IMR-90 (cell line): ENCODE results near the genes ARL2BP, CIAPIN1, DOK4 and TEPP.

GRCh38 chr16:57091364-57092109, 846 bp upstream of the CPNE2 start:
- RRBS = 2% methylated on average over 4 of the region's 28 CpGs
CAGE:
- cytosol, long polyA plus RNA = no peak
- long polyA plus RNA = no peak
- nucleus, long polyA plus RNA = no peak

DNA sequence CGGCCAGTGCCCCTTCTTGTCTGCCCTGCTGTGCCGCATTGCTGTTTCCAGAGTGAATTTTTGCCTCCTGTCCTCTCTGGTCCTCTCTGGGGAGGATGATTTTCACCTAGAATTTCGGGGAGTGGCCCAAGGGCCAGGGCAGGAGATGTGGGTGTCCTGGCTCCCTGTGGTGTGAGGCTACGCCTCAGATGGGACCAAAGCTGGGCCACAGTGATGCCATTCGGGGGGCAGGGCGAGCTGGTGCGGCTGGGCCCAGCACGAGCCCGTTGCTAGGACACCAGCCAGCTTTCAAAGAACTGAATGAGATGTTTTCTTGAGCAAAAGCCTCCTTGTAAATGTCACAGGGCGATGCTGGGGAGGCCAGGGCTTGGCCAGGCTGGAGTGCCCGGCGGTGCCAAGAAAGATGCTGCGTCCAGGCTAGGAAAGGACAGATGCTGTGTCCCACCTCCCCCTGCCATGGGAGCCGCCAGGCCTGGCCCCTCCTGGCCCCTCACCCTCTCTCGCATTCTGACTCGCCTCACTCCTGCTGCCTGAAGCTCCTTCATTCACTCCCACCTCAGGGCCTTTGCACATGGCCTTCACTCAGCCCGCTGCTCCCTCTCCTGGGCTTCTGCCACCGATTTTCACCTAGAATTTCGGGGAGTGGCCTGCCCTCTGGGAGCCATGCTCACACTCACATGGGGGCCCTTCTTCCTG, 39.0 kb downstream of the CPNE2 start:
- RRBS = no CpG with 5 or more reads among the region's 19 CpGs
CAGE:
- cytosol, long polyA plus RNA = no peak
- long polyA plus RNA = no peak
- nucleus, long polyA plus RNA = no peak

DNA sequence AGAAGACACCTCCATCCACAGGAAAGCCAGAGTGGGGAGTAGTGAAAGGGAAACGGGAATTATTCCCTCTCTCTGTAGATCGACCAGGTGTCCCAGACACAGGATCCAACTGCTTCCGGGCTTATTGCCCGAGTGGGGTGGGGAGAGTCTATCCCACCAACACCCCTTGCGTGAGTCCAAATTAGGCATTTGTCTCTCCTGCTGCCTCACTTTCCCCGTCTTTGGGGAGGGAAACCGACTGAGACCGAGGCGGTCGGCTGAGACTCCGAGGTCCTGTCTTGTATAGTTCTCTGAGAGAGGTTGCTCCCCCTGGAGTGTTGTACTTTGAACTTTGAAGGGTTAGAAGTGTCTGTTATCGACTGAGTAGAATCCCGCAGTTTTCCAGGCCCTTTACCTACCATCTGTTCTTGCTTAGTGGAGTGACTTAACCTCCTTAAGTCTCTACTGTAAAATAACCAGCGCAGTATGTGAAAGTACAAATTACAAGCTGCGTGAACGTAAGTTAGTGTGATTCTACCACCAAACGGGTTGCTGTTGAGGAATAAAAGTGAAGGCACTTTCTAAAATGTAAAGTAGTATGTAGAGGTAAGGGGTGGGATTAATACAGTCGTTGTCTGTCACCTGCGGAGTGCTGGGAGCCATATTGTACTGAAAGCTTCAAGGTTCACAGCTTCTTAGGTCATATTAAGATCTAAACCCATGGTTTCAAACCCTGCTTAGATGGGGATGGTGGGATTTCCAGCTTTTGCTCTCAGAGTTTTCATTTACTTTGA, 1.1 kb downstream of the RSPRY1 start:
- RRBS = no CpG with 5 or more reads among the region's 19 CpGs
CAGE:
- cytosol, long polyA plus RNA = no peak
- long polyA plus RNA = no peak
- nucleus, long polyA plus RNA = no peak

DNA sequence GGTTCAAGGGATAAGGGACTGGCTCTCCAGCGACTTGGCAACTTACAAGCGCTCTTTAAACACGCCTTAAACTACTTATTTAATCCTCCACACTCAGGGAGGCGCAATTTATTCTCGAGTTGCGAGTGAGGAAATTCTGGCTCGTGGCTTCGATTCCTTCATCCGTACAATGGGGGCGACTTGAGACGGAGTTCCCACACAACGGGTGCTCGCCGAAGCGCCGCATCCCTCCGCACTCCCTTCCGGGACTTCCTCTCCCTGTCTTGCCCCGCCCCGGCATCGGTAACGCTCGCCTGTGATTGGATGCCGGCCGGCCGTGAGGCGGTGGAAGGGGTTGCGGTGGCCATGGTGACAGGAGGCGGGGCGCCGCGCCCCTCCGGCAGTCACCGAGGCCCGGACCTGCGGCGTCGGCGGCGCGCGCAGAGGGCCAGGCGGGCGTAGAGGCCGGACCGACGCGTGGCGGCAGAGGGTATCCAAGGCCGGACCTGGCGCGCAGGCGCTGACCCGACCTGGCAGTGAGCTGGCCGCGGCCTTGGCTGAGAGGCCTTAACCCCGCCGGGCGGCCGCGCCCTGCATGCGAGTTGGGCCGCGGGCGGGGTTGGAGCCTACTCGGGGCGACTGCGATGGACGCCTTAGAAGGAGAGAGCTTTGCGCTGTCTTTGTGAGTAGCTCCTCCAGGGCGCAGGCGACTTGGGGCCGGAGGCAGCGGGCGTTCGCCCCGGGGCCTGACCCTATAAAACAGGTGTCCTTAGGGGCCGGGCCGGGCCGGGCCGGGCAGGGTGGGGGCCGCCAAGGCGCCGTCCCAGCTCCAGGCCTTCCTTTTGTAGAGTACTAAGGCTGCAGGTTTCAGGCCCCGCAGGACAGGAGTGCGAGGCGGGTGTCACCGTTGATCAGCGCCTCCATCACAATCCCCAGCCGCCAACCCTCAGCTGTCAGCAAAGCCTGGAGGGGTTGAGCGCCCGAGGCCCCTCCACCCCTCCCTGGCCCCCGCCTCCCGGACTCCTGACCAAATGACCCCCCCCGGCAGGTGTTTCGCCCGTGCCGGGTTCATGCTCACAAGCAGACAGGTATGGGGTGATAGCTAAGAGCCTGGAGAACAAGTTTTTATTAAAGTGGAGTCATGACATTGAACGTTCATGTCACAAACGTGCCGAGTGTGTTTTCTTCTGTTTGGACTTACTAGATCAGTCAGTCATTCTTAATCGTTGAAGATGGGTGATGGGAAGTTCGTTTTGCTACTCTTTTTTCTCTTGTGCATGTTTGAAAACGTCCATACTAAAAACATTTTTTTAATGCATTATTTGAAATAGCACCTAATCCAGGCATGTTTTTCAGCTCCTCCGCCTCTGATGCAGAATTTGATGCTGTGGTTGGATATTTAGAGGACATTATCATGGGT, at the start of gene ARL2BP:
ARL2BP (plus strand) TSS at position 515 of the 1,399 bp plus-strand sequence.
- RRBS = 2% methylated on average over 25 of the region's 105 CpGs
CAGE:
- cytosol, long polyA plus RNA = start-site peak on the plus strand centred at position 498 of the sequence, 233 bp wide, 1,003 and 1,659 reads in 2 replicates
- long polyA plus RNA = start-site peak on the plus strand centred at position 511 of the sequence, 203 bp wide, 1,037 and 1,006 reads in 2 replicates
- nucleus, long polyA plus RNA = start-site peak on the plus strand centred at position 505 of the sequence, 218 bp wide, 153 and 178 reads in 2 replicates

DNA sequence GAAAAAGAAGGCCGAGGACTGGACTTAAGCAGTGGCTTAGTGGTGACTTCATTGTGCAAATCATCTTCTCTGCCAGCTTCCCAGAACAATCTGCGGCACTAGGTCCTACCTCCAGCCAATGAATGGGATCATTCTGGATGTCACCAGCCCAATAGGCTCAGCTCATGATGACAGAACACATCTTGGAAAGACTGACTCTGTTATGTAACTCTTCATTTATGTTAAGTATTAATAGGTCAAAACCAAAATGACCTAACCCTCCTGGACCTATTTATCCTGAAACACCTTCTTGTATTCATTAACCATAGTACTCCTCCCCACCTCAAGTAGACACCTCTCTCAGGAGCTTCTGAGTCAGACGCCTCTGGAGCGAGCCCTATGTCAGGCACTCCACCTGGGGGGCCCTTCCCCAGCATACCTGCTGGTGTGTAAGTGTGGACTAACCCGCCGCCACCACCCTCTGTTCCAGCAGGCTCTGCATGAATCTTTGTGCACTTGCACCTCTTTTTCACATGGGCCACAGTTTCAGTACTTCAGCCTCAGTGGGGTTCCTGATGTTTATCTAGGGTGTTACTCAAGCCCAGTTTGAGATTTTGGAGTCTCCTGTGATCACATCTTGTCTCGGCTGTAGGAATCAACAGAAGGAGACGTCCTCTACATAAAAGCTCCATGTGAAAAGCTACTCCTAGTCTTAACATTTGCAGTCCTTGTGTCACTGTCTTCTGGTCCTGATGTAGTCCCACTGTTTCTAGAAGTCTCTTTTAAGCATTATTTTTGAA, 7.3 kb downstream of the ARL2BP start:
- RRBS = no CpG with 5 or more reads among the region's 8 CpGs
CAGE:
- cytosol, long polyA plus RNA = start-site peak on the minus strand centred at position 304 of the sequence, 311 bp wide, 24 and 46 reads in 2 replicates
- long polyA plus RNA = start-site peak on the minus strand centred at position 240 of the sequence, 248 bp wide, 6 and 18 reads in 2 replicates
- nucleus, long polyA plus RNA = no peak

DNA sequence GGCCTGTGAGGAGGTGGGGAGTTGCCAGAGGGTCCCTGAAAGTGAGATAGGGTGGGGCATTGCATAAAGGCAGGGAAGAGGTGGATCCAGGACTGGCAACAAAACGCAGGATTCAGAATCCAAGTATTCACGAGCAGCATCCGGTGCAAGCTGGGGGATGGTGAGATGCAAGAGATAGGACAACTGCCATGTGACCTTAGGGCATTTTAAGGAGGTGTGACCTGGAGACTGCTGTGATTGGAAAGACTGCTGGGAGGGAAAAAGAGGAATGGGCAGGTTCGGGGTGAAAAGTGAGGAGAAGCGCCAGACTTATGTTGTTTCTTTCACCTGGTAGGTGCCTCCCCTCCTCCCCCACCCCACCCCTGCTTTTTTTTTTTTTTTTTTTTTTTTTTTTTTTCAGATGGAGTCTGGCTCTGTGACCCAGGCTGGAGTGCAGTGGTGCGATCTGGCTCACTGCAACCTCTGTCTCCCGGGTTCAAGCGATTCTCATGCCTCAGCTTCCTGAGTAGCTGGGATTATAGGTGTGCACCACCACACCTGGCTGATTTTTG, 13.5 kb downstream of the CCL17 start:
- RRBS = no CpG with 5 or more reads among the region's 8 CpGs
CAGE:
- cytosol, long polyA plus RNA = no peak
- long polyA plus RNA = no peak
- nucleus, long polyA plus RNA = no peak

- RRBS = 1% methylated on average over 46 of the region's 74 CpGs
CAGE:
- cytosol, long polyA plus RNA = start-site peak on the minus strand at chr16:57447360-57447404, 3,125 and 2,507 reads in 2 replicates; start-site peak on the plus strand at chr16:57447461-57447484, 199 and 165 reads in 2 replicates
- long polyA plus RNA = start-site peak on the minus strand at chr16:57447360-57447404, 3,180 and 2,937 reads in 2 replicates; start-site peak on the plus strand at chr16:57447423-57447557, 221 and 69 reads in 2 replicates
- nucleus, long polyA plus RNA = start-site peak on the minus strand at chr16:57447360-57447388, 1,392 and 1,402 reads in 2 replicates; start-site peak on the plus strand at chr16:57447476-57447493, 147 and 338 reads in 2 replicates
Measured at GRCh38 chr16:57446425-57447614, at the start of gene CIAPIN1. CIAPIN1 (minus strand) TSS chr16:57447385.

DNA sequence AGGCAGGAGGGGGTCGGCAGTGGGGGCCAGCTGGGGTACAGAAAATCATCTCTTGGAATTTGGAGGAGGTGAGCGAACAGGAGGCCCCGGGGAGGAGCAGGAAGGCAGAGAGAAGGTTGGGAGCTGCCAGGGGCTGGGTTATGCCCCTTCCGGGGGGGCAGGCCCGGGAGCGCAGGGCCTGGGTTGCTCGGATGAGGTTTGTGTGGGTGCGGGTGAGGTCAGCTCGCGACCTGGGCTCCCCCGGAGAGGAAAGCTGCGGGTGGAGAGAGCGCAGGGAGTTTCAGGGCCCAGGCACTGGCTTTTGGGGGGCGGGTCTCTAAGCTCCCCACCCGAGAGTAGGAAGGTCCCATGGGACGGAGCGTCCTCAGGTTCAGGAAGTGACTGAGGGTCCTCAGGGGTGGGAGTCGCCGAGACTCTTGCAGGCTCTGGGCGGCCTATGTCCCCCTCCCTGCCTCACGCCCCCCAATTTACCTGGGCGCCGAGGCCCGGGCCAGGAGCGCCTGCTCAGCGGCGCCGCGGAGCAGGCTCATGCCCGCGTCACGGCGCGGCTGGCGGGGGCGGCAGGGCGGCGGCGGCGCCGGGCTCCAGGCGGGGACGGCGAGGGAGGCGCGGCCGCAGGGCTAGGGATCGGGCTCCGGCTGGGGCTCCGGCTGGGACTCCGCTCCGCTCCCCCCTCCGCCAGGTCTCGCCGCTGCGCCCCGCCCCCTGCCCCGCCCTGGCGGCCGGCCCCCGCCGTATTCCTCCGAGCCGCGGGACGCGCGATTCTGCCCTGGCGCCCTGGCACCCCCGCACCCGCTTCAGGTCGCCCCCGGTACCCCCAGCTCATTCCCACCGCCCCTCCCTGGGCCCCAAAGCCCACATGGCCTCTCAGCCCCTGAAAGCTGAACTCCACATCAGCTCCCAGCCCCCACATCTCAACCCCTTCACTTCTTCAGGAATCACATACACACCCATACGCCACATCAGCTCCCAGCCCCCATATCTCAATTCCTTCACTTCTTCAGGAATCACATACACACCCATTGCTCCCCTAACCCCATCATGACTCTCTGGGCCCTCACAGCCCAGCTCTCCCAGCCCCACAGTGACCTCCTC, at the start of gene DOK4:
DOK4 (minus strand) TSS at position 660 of the 1,095 bp plus-strand sequence.
- RRBS = 2% methylated on average over 52 of the region's 75 CpGs
CAGE:
- cytosol, long polyA plus RNA = start-site peak on the minus strand centred at position 529 of the sequence, 49 bp wide, 12 and 23 reads in 2 replicates
- long polyA plus RNA = no peak
- nucleus, long polyA plus RNA = no peak

DNA sequence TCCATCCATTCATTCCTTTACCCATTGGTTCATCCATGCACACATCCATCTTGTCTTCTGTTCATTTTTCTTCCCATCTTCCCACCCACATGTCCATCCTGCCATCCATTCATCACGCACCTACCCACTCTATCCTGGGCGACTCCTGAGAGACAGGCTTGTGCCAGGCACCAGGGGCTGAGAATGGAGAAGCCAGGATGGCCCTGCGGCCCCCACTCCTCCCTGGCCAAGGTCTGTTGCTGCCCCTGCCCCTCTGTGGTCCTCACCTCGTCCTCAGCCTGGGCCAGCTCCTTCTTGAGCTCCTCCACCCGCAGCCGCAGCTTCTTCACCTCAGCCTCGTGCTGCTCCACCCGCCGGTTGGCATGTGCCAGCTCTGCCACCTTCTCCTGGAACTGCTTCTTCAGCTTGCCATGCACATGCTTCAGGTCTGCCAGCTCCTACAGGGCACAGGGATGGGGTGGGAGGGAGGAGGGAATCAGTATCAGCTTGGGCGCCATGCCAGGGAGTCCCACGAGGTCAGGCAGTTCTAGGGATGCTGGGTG, 20.3 kb downstream of the CCDC102A start:
- RRBS = no CpG with 5 or more reads among the region's 11 CpGs
CAGE:
- cytosol, long polyA plus RNA = no peak
- long polyA plus RNA = no peak
- nucleus, long polyA plus RNA = no peak

GRCh38 chr16:57609371-57610283, 18.8 kb upstream of the ADGRG1 start:
- RRBS = no CpG with 5 or more reads among the region's 14 CpGs
CAGE:
- cytosol, long polyA plus RNA = no peak
- long polyA plus RNA = no peak
- nucleus, long polyA plus RNA = no peak

DNA sequence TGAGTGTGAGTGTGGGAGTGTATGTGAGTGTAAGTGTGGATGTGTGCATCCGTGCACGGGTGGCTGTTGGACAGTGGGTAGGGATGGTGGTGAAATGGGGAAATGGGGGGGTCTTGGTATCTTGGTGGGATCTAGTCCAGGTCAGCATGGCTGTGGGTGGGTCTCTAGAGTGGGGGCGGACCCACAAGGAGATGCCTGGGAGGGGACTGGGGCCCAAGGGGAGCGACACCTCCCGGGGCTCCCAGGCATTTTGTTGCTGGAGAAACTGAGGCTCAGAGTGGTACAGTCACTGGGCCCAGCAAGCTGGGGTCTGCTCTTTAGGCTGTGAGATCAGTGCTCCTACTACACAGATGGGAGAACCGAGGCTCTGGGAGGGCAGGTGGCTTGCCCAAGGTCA, 633 bp downstream of the ADGRG1 start:
- RRBS = no CpG with 5 or more reads among the region's 6 CpGs
CAGE:
- cytosol, long polyA plus RNA = no peak
- long polyA plus RNA = no peak
- nucleus, long polyA plus RNA = no peak

DNA sequence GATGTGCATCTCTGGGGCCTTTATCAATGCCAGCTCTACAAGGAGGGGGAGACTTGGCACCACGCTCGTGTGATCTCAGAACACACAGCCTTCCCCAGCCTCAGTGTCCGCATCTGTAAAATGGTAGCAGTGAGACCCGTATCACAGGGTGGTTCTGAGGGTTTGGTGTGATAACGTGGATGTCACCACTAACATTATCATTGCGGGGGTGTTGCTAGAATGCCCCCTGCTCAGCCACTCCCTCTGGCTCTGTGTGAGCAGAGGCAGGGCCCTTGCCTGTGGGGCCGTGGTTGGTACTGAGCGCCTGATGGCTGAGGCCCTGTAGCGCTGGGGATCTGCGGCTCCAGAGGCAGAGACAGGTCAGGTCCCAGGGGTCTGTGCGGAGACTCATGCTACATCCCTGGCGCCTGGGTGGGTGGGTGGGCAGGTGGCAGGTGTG, 18.2 kb downstream of the ADGRG1 start:
- RRBS = no CpG with 5 or more reads among the region's 12 CpGs
CAGE:
- cytosol, long polyA plus RNA = no peak
- long polyA plus RNA = no peak
- nucleus, long polyA plus RNA = no peak

- RRBS = no CpG with 5 or more reads among the region's 6 CpGs
CAGE:
- cytosol, long polyA plus RNA = no peak
- long polyA plus RNA = no peak
- nucleus, long polyA plus RNA = no peak
Measured at GRCh38 chr16:57682820-57683333, 11.7 kb upstream of the DRC7 start.

DNA sequence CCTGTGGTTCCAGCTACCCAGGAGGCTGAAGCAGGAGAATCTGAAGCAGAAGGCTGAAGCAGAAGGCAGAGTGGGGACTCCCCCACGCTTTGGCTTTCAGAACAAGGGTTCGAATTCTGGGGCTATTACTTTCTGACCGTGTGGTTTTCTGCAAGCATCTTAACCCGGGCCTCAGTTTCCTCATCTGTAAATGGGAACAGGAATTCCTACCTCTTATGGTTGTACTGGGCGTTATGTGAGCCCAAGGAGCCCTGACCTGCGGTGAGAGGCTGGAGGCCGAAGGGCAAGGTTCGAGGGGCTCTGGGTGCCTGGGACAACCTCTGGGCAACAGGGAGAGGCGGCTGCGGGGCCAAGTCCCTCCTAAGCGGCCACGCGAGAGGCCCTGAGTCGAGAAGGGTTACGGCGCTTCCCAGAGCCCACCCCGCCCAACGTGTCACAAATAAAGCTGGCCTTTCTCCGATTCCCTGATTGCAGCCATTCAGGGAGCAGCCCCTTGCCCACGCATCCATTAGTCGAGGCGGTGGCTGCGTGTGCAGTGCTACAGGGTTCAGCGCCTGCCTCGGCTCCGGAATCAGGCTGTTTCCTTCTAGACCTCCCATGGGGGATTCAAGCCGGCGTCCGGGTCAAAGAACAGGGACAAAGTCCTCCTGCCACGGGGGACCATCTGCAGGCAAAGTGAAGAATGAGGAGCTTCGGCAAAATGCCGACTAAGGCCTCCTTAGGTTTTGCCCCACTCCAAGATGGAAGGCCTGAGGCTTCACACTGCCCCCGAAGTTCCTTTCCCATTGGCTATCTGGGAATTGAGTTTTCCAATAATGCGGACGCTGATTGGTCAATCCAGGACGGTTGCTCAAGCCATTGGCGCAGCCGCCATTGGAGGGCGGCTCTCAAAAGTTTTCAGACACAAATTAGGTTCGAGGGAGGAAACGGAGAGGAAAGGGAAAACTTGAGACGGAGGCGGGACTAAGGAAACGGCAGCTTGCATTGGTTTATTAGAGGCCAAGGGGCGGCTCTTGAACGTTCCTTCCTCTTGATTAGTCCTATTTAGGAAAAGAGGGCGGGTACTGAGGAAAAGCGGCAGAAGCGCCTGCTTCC, 655 bp upstream of the KATNB1 start:
- RRBS = 0% methylated on average over 2 of the region's 49 CpGs
CAGE:
- cytosol, long polyA plus RNA = no peak
- long polyA plus RNA = no peak
- nucleus, long polyA plus RNA = no peak

DNA sequence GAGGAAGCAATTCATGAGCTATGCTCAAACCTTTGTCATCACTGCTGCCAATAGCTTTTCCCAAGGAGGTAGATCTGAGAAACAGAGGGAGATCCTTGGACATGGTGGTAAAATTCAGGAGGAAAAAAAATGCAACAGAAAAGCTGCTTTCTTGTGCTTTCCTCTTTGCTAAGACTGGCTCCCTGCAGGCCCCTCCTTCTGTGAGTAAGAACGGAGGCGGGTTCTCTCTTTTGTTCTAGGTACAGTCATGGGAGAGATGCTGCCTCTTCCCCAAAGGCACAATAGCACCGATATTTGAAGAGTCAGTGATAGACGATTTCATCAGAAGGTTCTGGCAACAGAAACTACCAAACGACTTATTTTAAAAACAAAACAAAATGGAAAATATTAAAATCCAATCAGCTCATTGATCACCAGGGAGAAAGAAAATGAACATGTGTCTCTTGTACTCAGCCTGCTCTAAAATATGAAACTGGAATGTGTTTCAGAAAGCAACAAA, 32.6 kb upstream of the KIFC3 start:
- RRBS = no CpG with 5 or more reads among the region's 5 CpGs
CAGE:
- cytosol, long polyA plus RNA = no peak
- long polyA plus RNA = no peak
- nucleus, long polyA plus RNA = no peak

DNA sequence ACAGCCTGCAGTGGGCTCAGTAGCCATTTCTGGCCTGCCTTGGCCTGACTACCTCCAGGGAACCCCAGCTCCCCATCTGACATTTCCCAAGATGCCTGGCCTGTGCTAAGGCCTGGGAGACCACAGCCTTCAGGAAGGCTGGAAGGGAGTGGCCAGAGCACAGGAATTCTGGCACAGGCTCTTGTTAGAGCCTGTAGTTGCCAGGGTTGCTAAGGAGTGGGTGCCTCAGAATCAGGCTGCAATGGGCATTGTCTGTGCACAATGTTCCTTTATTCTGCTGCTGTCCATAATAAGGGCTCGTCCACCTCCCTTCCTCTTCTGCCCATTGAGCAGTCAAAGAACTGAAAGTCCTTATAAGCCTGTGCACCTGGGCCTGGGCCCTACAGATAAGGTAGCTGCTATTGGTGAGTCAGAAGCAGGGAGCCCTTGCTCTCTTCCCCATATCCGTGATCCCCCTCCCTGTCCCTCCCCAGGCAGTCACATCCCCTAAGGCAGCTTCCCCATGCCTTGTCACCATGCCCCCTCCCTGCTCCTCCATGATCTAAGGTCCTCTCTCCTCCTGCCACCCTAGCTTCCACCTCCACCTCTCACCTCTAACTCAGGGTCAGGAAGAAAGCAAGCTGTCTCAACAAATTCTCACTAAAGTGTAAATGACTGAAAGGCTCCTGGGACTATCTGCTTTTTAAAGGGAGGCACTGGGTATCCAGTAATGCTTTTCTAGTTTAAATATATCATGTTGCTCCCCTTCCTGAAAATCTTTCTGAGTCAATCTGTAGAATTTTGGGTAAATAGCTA, at the start of gene TEPP:
TEPP (plus strand) TSS at position 314 of the 795 bp plus-strand sequence.
- RRBS = no CpG with 5 or more reads among the region's 2 CpGs
CAGE:
- cytosol, long polyA plus RNA = no peak
- long polyA plus RNA = no peak
- nucleus, long polyA plus RNA = no peak

DNA sequence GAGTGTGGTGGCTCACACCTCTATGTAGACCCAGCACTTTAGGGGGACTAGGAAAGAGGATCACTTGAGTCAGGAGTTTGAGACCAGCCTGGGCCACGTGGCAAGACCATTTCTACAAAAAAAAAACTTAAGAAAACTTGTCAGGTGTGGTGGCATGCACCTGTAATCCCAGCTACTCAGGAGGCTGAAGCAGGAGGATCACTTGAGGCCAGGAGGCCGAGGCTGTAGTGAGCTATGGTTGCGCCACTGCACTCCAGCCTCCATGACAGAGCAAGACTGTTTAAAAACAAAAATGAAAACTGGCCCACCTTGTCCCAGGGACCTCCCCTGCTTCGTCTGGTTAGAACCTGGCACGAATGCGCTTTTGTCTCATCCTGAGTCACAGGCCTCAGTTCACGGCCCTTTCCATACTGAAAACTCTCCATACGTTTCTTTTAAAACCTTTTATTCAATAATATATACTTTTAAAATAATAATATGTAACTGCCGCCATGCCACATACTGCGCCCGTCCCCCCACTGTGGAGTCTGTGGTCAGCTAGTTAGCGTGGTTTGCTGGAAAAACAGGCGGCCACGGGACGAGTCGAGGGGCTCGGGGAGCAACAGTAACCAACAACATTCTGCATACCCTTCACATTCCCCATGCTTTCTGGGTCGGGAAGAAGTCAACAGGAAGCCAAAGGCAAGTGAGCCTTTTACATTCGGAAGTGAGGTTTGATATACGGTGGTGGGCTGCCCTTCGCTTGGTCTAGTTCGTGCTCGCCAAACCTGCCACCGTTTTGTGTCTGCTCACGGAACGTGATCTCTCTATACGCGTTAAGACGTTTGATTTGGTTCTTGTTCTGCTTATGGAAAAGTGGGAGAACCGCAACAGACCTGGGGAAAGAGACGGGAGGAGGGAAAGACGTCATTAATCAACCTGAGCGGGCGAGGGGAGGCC, 28.6 kb upstream of the CFAP20 start:
- RRBS = no CpG with 5 or more reads among the region's 34 CpGs
CAGE:
- cytosol, long polyA plus RNA = no peak
- long polyA plus RNA = no peak
- nucleus, long polyA plus RNA = no peak

GRCh38 chr16:58166543-58166801, 31.4 kb downstream of the CSNK2A2 start:
- RRBS = no CpG with 5 or more reads among the region's 5 CpGs
CAGE:
- cytosol, long polyA plus RNA = no peak
- long polyA plus RNA = no peak
- nucleus, long polyA plus RNA = no peak

DNA sequence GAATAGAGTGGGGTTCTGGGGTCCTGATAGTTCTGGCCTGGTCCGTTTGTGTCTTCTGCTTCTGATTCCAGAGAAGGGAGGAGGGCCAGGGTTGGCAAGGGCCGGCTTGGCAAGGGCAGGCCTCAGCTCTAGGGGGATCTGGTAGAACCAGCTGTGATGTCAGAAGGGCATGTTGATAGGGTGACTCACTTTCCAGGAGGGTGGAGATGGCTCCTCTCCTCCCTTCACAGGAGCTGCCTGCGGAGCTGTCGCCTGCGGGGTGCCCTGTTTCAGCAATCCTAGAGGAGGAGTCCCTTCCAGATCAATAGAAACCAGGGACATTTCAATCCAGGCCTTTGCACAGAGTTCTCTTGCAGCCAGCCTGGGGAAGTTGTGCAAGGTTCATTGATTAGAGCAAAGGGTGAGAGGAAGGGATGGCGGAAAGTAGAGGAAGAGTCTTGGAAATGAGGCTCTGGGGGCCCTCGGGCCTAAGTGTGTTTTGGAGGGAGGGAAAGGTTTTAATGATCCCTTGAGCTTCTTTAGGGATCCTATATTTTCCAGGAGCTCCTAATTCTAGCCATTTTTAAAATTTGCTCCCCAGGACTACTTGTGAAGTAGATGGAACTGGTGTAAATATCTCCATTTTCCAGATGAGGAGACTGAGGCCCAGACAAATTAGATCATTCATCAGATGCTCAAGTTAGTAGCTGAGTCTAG, 24.7 kb upstream of the CSNK2A2 start:
- RRBS = no CpG with 5 or more reads among the region's 7 CpGs
CAGE:
- cytosol, long polyA plus RNA = no peak
- long polyA plus RNA = no peak
- nucleus, long polyA plus RNA = no peak

DNA sequence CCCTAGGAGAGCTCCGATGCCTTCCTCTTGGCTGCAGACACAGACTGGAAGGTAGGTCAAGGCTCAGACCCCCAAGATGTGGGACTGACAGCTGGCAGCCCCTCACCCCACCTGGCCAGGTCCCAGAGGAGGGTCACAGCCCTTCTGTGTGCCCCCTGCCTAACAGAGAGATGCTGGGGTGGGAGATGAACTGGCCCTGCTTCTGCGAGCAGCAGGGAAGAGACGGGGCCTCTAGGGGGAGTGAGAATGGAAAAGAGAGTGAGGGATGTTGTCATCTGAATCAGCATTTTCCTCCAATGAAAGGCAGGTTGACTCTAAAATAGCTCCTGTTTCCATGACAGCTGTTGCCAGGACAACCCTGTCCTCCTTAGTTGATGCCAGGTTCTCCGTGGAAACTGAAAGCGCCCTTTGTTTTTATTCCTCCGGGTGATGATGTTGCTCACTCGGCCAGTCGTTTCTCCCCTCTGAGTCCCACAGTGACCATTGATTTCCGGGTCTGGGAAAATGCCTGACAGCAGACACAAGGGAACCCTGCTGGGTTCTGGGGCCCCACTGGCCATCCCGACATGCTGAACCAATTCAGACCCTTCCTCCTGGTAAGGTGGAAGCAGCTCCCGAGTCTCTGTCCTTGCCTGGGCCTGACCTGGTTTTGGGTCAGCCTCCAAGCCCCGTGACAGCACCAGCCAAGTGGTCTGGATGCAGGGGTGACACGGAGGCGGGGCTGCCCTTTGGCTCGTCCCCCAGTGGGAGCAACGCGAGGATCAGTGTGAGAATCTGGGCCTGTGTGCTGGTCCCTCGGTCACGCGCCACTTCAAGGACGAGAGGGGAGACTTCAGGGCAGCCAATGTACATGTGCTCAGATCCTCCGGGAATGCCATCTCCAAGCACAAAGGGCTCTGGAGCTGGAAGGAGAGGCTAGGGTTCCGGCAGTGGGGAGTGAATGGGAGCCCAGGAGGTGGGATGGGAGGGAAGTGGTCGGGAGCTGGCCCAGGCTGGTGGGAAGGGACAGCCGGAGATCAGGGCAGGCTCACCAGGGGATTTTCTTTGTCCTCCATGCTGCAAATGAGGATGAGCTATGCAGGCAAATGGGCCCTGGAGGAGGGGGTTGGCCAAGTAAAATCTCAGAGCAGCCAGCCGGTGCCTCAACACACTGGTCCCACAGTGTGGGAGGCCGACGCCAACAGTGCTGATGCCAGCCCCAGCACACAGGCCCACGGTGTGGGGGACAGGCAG, 4.6 kb upstream of the NDRG4 start:
- RRBS = 36% methylated on average over 8 of the region's 29 CpGs
CAGE:
- cytosol, long polyA plus RNA = no peak
- long polyA plus RNA = no peak
- nucleus, long polyA plus RNA = no peak